UCH-1 (cell line): ENCODE results near the genes ZNF782 and GABBR2.

DNA sequence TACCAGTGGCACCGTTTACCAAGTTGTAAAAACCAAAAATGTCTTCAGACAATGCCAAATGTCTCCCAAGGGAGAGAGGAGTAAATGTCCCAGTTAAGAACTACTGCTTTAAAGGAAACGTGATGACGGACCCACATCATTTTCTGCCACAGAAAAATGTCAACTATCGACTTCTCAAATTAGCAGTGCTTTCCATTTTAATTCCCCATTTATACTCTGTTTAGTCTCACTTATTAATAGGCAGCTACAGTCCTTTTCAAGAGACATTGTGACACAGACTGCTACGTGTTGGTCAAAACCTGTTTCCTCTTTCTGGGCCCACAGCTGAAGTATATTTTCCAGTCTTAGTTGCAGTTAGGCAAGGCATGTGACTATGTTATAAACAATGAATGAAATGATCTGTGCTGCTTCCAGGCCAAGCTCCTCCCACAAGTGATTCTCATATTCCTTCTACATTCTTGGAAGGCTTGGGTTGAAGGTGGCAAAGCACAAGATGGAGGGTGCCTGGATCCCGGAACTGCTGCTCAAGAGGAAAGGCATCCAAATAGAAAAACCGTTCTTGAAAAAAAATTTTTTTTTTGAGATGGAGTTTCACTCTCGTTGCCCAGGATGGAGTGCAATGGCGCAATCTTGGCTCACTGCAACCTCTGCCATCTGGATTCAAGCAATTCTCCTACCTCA is 8.7 kb downstream of the PRXL2C start:
- RRBS = no CpG with 5 or more reads among the region's 9 CpGs

- RRBS = 3% methylated on average over 27 of the region's 62 CpGs
Measured at GRCh38 chr9:96854137-96854897, at the start of gene ZNF782. ZNF782 (minus strand) TSS chr9:96854514.

- RRBS = no CpG with 5 or more reads among the region's 25 CpGs
Measured at GRCh38 chr9:96875728-96876183, 21.4 kb upstream of the ZNF782 start.

DNA sequence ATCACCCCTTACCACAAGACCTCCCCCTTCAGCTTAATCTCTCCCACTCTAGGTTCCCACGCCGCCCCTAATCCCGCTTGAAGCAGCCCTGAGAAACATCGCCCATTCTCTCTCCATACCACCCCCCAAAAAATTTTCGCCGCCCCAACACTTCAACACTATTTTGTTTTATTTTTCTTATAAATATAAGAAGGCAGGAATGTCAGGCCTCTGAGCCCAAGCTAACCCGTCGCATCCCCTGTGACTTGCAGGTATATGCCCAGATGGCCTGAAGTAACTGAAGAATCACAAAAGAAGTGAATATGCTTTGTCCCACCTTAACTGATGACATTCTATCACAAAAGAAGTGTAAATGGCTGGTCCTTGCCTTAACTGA is 88.1 kb upstream of the CCDC180 start:
- RRBS = no CpG with 5 or more reads among the region's 8 CpGs

DNA sequence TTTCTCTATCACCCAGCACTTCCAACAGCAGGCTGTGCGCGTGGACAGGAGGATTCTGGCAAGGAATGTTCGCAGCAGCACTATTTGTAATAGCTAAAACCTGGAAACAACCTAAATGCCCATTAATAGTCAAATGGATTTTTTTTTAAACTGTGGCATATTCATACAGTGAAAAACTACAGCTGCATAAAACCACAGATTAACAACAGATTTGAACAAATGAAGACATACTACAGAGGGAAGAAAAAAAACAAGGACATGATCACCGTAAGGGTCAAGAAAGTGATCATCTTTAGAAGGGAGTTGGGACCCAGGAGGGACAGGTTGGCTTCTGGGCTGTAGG is 1.3 kb upstream of the TMOD1 start:
- RRBS = no CpG with 5 or more reads among the region's 4 CpGs

DNA sequence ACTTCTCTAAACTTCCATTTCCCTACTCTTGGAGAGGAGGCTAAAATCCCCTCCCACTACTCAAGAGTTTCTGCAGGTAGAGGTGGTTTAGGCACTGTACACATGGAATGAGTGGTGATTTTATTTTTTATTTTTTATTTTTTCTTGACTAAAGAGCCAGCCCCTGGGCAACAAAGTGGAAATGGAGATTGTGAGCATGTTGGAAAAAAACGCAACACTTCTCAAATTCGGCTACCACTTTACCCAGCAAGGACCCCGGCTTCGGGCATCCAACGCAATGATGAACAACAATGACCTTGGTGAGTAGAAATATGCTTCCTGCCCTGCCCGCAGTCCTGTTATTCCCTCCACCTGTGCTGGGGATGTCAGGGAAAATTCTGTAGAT is 42.0 kb downstream of the TSTD2 start:
- RRBS = no CpG with 5 or more reads among the region's 6 CpGs

GRCh38 chr9:97662701-97663292 is 29.2 kb downstream of the NCBP1 start:
- RRBS = no CpG with 5 or more reads among the region's 2 CpGs

- RRBS = no CpG with 5 or more reads among the region's 9 CpGs
Measured at GRCh38 chr9:97667484-97668337, 29.4 kb downstream of the XPA start.

- RRBS = no CpG with 5 or more reads among the region's 11 CpGs
Measured at GRCh38 chr9:97760824-97761700, 63.9 kb upstream of the XPA start.

DNA sequence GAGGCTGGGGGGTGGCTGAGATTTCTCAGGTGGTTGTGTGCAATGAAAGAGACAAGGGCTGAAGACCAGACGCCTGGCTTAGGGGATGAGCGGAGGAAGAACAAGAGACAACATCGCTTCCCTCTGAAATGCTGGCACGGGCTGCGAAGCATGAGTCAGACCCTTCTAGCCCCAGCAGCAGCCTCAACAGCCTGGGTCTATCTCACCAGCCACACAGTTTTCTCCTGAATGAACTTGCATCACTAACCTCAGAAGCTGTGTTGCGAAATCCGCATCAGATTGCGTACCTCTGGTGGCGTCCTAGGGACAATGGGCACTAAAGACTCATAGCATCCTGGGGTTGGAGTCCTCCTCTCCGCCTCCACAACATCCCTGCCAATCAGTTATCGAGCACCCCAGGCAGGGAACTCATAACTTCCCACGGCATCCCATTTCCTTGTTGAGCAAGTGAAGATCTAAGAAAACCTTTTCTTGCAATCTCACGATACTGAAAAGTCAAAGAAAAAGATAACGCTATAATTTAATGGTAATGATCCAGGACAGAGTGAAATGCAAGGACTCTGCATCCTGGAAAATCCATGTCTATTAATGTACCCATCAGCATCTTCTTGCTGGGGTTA is 23.8 kb downstream of the FOXE1 start:
- RRBS = no CpG with 5 or more reads among the region's 14 CpGs

GRCh38 chr9:97905232-97905568 is 17.1 kb downstream of the TRMO start:
- RRBS = no CpG with 5 or more reads among the region's 2 CpGs

DNA sequence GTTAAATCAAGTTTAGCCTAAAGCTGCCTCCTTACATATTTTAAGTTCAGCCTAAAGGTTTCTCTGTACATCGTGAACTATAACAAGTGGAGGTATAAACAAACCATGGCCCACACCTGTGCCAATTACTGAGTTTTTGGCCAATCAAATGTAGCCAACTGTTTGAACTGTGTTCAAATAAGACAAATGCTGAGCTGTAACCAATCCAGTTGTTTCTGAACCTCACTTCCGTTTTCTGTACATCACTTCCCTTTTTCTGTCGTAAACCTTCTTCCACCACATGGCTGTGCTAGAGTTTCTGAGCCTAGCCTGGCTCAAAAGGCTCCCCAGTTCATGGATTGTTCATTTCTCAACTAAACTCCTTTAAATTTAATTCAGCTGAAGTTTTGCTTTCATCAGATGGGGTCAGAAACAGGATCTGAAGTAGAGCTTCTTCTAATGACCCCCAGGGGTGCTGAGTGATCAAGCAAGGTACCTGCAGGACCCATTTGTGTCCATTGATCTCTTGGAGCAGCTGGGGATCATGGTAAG is 11.2 kb upstream of the NANS start:
- RRBS = no CpG with 5 or more reads among the region's 3 CpGs

- RRBS = no CpG with 5 or more reads among the region's 4 CpGs
Measured at GRCh38 chr9:98083672-98084101, 27.2 kb downstream of the NANS start.

DNA sequence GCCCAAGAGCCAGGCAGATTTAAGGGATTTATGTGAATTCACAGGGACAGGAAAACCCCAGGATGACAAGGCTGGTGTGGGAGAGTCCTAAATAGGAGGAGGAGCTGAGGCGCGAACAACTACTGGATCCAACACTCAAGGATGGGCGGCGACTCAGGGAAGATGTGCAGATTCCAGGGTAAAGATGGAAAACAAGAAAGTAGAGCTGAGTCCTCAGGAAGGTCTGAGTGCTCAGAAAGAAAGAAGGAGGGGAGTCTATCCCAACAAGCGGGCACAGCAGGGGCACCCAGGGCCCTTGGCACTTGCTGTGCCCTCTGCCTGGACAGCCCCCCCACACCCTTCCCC is 26.9 kb downstream of the TRIM14 start:
- RRBS = no CpG with 5 or more reads among the region's 5 CpGs

DNA sequence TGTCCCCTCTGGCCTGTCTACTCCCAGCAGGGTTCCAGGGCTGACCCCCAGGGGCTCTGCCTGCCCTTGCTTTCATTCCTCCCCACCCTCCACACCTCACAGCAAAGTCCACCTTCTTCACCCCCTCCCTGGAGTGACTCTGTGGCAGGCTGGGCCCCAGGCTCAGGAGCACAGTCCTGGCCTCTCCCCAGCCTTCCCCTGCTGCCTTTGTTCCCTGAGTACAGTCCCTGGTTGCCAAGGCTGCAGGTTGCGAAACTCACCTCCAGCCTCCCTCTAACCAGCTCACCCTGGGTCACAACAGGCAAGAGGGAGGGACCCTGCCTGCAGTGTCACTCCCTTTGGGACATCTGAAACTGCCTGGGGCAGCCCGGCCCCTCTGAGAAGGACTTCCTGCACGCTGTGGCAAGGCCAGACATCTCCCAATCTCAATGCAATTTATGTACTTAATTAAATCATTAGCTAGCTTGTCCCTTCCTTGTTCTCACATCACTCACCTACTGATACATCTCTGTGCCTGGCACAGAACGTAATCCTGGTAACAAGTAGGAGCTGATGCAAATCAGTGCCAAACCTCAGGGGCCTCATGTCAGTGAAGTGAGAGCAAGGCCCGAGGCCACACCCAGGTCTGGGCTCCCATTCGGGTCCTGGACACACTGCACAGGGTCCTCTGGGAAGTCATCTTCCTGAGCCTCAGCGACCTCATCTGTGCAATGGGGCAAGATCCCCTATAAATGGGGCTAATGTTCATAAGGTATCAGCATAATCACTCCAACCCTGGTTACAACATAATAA is 27.3 kb upstream of the TRIM14 start:
- RRBS = no CpG with 5 or more reads among the region's 7 CpGs

DNA sequence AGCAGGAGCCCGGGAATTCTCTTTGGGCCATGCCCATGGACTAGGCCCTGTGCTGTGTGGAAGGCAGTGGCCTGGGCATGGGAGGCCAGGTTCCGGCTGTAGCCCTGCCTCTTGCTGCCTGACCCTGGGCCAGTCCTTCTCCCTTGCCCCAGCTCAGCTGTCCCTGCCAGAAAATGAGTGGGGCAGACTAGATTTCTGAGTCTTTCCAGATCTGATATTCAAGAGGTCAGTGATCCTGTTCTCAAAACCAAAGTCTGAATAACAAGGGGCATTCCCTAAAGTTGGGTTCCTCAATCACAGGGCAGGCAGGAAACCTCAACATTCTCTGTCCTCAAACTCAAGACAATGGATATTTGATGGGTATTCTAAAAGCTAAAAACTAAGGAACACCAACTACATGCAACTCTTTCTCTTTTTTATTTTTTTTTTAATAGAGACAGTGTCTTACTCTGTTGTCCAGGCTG is 24.9 kb upstream of the CORO2A start:
- RRBS = 64% methylated on average over 2 of the region's 2 CpGs

GRCh38 chr9:98227742-98228289 is 27.6 kb downstream of the TBC1D2 start:
- RRBS = no CpG with 5 or more reads among the region's 8 CpGs

GRCh38 chr9:98708614-98709639 is at the start of gene GABBR2:
GABBR2 (minus strand) TSS chr9:98708935.
- RRBS = 5% methylated on average over 121 of the region's 150 CpGs

GRCh38 chr9:98792153-98792654 is 4.2 kb downstream of the ANKS6 start:
- RRBS = no CpG with 5 or more reads among the region's 6 CpGs

DNA sequence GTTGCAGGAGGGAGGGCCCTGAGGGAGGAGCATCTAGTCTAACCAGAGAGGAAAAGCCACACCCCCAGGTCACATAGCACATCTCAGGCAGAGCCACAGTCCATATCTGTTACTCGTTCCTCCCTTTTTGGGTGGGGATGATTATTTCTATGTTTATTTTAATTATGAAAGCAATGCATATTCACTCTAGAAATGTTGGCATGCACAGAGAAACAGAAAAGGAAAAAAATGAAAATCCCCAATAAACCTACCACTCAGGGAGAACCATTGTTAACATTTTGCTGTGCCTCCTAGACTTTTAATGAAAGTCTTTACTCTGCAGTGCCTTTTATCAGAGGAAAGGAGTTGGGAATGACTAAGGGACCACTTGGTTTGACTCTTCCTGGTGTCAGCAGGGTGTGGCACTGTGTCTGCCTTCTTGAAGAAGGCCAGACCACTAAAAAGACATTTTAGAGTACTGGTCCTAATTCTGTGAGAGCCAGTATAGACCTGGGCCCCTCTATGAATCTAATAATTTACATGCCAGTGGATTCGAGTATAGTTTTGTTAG is 2.9 kb downstream of the GALNT12 start:
- RRBS = no CpG with 5 or more reads among the region's 2 CpGs